BE2C (cell line): ENCODE measurements around a stretch of chr10.

- RRBS: no CpG with 5 or more reads among the region's 11 CpGs
These were observed 50.9 kb upstream of the TRIM8 start for GRCh38 chr10:102593129-102594115.

DNA sequence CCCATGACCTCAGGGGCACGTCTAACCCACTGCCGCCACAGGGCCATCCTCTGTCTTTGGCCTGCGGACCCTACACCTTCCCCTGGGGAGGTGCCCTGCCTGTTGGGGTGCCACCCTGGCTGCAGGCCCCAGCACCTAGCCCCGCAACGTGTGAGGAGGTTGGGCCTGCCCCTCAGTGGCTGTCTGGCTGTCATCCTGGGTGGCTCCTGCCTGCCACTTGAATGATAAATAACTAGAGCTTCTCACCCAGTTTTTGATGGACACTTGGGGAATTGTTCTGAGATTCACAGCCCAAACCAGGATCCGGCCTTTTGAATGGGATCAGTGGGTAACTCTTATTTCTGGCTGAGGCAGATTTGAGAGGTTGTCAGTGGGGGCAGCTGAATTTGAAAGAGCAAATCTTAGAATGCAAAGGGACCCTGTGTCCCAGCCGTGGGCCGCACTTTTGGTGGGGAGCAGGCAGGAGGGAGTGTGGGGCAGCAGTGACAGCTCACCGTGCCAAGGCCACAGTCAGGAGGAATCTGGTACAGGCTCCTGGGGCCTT, 30.8 kb upstream of the TRIM8 start:
- RRBS: no CpG with 5 or more reads among the region's 9 CpGs

GRCh38 chr10:102642634-102643568, 1.4 kb upstream of the TRIM8 start:
- RRBS: under 1% methylated on average over 26 of the region's 87 CpGs

DNA sequence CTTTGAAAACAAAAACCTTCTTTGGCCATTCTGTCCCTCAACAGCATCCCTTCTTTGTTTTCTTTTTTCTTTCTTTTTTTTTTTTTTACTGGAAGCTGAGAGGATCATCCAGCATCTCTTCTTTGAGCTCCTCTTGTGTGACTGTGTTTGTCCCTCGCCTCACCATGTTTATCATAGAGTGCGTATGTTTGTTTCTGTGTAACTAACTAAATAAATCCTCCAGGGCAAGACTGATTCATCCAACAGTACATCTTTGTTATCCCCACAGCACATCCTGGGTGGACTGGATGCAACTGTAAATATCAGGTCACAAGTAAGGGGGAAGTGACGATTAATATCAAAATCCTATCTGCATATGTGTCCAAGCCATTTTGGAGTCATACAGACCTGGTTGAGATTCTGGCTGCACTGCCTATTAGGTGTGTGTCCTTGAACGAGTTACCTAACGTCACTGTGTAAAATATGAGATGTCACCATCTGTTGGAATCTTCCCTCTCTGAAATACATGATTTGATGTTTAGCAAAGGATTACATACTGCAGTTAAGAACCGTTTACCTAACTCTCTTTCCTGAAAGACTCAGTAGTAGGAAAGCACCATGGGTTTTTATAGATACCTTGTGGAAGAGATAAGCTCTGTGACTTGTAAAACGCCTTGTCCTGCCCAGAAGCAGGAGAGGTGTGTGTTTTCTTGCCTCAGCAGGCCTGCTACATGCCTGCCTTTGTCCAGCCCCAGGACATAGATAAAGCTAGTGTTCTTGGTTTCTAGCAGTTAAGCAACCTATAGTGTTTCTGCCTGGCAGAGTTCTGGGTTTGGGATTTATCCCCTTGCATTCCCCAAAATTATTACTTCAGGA, 25.8 kb downstream of the WBP1L start:
- RRBS: no CpG with 5 or more reads among the region's 7 CpGs

DNA sequence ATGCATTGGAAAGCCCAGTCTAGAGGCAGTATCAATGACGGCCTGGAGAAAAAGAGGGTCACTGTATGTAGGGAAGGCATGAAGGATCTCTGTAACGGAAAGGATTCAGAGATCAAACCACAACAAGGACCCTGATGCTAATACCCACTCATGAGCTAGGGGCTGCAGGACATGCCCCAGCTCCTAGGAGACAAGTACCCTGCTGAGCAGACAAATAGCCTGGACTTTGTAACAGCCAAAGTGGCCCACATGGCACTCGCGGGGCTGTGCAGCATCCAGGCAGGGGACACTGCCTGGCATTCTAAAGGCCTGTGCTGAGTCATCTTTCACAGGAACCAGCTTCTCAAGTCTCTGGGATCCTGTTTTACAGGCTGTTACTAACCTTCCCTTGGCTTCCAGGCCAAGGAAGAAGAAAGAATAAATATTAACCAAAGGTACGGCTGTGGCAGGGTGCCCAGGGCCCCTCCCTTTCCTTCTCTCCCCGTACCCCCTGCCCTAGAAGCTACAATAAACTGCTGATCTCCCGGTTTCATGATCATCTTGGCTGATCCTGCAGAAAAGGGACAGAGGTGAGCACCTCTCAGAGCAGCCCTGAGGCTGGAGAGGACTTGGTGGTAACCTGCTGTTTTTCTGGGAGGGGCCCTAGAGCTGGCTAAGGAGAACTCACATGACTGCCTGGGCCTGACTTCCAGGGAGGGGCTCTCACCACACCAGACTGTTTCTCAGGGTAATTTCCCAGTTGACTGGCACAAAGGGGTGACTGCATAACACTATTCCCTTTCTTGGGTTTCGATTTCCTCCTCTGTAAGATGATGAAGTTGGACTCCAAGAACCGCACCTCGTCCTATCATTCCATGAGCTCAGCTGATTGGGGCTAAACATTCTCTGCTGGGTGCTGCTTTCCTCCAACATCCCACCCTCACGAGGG, 4.2 kb upstream of the RPEL1 start:
- RRBS: no CpG with 5 or more reads among the region's 11 CpGs

DNA sequence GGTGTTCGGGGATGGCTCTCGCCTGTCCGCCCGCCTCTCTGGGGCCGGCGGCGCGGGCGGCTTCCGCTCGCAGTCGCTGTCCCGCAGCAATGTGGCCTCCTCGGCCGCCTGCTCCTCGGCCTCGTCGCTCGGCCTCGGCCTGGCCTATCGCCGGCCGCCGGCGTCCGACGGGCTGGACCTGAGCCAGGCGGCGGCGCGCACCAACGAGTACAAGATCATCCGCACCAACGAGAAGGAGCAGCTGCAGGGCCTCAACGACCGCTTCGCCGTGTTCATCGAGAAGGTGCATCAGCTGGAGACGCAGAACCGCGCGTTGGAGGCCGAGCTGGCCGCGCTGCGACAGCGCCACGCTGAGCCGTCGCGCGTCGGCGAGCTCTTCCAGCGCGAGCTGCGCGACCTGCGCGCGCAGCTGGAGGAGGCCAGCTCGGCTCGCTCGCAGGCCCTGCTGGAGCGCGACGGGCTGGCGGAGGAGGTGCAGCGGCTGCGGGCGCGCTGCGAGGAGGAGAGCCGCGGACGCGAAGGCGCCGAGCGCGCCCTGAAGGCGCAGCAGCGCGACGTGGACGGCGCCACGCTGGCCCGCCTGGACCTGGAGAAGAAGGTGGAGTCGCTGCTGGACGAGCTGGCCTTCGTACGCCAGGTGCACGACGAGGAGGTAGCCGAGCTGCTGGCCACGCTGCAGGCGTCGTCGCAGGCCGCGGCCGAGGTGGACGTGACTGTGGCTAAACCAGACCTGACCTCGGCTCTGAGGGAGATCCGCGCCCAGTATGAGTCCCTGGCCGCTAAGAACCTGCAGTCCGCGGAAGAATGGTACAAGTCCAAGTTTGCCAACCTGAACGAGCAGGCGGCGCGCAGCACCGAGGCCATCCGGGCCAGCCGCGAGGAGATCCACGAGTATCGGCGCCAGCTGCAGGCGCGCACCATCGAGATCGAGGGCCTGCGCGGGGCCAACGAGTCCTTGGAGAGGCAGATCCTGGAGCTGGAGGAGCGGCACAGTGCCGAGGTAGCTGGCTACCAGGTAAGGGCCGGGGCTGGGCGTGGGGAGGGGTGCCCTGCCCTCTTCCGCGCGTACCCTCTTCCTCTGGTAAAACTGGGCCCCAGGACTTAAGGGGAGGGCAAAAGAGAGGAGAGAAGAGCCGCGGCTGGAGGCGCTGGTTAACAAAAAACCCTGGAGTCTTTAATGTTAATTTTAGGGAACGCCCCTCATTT, 727 bp downstream of the INA start:
- RRBS: under 1% methylated on average over 11 of the region's 140 CpGs

DNA sequence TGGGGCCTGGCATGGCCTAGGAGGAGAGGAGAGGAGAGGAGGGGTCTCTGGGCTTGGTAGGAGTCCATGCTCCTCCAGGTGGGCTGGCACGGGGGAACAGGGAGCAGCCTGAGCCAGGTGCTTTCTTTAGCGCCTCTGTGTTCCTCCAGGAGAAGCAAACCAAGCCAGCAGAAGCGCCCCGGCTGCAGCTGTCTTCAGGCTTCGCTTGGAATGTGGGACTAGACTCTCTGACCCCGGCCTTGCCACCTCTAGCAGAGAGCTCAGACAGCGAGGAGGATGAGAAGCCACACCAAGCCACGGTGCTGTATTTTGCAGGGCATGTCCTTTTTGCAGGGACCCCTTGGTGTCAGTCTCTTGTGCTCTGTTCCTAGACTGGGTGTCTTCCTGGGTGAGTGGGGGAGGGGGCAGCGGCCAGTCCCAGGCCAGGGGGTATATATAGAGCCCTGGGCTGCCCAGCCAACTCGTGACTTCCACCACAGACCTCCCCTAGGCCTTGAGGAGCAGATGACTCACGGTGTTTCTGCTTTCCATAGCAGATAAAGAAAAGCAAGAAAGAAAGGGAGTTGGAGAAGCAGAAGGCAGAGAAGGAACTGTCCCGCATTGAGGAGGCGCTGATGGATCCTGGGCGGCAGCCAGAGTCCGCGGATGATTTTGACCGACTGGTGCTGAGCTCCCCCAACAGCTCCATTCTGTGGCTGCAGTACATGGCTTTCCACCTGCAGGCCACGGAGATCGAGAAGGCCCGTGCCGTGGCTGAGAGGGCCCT, 10.3 kb downstream of the CALHM2 start:
- RRBS: 94% methylated on average over 3 of the region's 21 CpGs

DNA sequence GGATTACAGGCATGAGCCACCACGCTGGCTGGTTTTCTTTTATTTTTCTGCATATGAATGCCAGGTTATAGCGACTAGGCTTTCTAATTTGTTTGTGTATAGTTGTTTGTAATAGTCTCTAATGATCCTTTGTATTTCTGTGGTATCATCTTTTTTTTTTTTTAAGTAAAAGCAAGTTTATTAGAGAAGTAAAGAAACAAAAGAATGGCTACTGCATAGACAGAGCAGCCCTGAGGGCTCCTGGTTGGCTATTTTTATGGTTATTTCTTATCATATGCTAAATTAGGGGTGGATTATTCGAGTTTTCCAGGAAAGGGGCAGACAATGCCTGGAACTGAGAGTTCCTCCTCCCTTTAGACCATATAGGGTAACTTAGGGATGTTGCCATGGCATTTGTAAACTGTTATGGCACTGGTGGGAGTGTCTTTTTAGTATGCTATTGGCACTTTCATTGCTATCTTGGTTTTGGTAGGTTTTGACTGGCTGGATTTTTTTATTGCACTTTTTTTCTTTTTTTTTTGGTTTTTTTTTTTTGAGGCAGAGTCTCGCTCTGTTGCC, 33.4 kb downstream of the NEURL1 start:
- RRBS: no CpG with 5 or more reads among the region's 4 CpGs

GRCh38 chr10:103584607-103585269, 91.2 kb downstream of the NEURL1 start:
- RRBS: 97% methylated on average over 69 of the region's 106 CpGs

GRCh38 chr10:103594696-103595876, 101.6 kb downstream of the NEURL1 start:
- RRBS: no CpG with 5 or more reads among the region's 10 CpGs

DNA sequence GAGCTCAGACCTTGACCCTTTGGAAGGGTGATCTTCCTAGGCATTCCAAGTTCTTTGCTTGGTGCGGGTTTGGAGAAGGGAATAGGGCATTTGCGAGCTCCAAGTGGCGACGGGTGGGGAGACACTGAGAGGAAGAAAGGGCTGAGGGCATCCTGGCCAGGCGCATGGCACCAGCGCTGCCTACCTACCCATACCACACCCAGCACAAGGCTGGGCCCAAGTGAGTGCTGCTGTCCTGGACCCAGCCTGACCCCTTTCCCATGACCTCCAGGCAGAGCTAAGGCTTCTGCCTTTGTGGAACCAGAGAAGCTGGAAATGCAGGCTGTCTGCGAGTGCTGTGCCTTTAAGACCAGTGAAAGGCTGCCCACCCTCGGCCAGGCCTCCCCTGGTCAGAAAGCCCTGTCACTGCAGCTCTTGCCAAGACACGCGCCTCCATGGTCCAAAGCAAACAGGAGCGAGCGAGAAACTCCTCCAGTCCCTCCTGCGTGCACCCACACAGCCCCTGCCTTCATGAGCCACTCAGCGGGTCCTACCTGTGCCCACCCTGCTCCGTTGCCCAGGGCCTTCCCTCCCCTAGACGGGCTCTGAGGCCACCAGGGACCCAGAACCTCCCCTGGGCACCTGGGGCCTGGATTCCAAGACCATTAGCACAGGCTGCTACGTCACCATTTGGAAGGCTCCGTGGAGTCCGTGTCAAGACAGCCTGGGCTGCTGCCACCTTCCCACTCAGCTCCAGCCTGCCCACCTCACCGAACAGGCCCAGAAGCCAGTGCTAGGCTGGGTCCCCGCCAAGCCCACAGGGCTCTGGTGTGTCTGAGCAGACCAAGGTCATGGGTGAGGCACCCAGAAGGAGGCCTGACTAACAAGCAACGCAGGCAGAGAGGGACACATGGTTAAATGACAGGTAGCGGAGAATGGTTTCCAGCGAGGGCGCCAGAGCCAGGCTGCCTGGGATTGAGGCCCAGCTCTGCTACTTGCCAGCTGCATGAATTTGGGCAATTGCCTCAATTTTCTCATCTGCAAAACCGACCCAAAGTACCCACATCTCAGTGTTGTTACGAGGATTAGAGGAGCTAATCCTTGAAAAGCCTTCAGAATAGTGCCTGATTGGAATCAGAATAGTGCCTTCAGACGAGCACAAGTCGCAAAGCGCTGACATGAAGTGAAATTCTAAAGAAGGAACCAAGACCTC, 144.5 kb downstream of the NEURL1 start:
- RRBS: no CpG with 5 or more reads among the region's 30 CpGs

- RRBS: 93% methylated on average over 8 of the region's 52 CpGs
These were observed 167.1 kb downstream of the NEURL1 start for GRCh38 chr10:103660306-103661289.

GRCh38 chr10:103751753-103751994, 103.7 kb downstream of the SH3PXD2A start:
- RRBS: no CpG with 5 or more reads among the region's 5 CpGs

GRCh38 chr10:103784878-103785346, 70.5 kb downstream of the SH3PXD2A start:
- RRBS: 88% methylated on average over 1 of the region's 8 CpGs

DNA sequence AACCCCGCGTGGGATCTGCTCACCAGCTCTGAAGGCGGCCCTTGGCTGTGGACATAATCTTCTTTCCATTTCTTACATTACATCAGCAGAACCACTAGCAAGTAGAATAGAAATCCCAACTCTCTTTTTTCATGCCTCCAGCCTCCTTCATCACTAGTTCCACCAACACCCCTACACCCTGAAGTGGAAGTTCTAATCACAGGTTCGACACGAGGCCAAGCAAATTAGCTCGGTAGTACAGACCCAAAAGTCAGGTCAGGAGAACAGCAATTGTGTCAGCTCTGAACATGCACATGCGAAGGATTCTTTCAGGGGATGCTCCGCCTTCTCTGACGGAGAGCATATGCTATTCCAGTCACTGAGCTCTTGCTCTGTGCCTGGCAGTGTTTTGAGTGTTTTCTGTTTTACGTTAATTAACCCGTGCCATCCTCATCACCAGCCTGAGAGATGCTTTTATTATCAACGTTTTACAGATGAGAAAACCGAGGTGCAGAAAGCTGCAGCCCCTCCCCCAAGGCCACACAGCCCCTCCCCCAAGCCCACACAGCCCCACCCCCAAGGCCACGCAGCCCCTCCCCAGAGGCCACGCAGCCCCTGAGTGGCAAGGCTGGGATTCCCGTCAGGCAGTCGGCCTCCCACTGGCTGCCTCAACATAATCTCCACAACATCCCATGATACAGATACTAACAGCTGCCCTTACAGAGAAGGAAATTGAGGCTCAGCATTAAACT, 16.2 kb downstream of the SH3PXD2A start:
- RRBS: no CpG with 5 or more reads among the region's 17 CpGs

- RRBS: no CpG with 5 or more reads among the region's 6 CpGs
These were observed 11.2 kb downstream of the SH3PXD2A start for GRCh38 chr10:103844017-103844830.

- RRBS: no CpG with 5 or more reads among the region's 11 CpGs
These were observed 6.9 kb downstream of the STN1 start for GRCh38 chr10:103910759-103911758.

- RRBS: no CpG with 5 or more reads among the region's 1 CpG
These were observed 36.8 kb downstream of the SLK start for GRCh38 chr10:104003729-104004216.

GRCh38 chr10:104024441-104025059, 57.6 kb downstream of the SLK start:
- RRBS: no CpG with 5 or more reads among the region's 8 CpGs

DNA sequence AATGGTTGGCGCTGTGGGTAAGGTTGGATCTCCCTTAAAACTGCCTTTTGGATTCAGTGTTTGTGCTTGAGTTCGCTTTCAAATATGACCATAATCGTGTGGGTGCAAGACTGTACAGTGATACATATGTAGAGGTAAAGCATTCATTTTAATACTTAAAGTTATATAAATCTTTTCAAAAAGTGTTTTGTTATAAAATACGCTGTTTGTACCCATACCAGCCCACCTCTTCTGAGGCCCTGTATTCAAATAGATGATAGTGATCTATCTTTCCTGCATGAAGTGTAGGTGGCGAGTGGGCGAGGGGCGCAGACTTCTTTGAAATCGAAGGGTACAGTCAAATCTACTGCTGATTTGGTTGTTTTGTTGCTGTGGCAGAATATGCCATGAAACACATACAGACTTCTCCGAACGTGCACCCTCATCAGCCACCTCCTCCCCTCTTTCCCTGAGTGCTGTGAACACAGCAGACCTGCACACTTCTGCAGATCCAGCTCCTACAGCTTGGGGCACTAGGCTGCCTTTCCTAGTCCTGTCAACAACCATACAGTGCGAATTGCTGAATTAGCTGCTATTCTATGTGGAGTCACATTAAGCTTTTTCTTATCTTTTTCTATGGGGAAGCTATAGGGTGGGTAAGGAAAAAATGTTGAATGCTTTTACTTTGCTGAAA, 57.7 kb downstream of the COL17A1 start:
- RRBS: no CpG with 5 or more reads among the region's 11 CpGs